ENCODE measurements around a stretch of chr17.

DNA sequence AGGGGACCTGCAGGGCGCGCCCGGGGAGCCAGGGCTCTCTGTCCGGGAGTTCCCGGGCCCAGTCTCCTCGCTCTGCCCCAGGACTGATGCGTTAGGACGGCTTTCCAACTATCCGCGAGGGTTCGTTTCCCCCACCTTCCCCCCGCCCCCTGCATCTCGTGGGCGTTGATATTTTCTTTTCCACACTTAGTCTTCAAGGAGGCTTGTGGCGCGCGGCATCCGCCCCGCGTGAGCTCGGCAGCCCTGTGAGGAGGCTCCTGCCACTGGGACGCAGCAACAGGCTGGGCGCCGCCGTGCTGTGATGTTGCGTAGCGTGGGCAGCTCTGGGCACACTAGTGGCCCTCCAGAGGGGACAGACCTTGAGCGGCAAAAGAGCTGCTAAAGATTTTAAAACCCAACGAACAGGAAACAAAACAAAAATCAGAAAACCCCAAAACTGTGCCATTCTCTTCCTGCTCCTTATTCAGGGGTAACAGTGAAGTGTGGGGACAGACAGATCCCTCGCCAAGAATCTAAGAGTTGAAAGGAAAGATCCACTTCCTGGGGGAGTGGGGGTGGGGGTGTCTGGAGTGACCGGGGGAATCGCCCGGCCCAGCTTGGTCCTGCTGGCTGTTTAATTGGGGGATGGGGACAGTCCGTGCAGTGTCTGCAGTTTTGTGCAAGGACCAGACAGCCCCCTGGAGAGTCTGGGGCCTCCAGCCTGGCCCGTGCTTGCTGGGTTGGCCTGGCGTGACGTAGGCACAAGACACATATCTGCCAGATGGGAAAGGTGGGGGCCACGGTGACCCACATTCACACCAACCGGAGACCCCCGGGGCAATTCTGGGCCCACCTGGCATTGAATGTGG lies 1.0 kb downstream of the MRC2 start:
- RRBS = 24% methylated on average over 4 of the region's 40 CpGs

DNA sequence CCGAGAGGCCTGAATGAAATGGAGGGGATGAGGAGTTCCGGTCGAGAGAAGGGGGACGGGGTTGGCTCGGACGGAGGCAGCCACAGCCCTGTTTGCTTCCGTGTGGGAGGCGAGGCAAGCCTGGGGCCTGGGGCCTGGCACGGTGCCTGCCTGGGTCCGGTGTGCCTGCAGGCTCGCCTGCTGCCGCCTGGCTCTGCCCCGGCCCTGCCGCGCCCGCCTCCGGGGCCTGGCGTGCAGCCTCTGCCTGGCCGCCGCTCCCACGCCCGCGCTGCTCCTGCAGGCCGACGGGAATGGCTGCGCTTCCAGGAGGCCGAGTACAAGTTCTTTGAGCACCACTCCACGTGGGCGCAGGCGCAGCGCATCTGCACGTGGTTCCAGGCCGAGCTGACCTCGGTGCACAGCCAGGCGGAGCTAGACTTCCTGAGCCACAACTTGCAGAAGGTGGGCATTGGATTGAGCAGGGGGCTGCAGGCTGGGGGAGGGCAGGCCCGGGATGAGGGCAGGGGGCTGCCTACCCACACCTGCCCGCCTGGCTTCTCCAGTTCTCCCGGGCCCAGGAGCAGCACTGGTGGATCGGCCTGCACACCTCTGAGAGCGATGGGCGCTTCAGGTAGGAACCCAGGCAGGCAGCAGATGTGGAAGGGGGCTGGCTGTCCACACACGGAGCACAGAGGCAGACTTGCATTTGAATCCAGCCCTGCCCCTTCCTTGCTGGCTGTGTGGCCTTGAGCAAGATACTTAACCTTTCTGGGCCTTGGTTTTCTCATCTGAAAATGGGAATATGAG lies 53.2 kb downstream of the MRC2 start:
- RRBS = 64% methylated on average over 7 of the region's 42 CpGs

DNA sequence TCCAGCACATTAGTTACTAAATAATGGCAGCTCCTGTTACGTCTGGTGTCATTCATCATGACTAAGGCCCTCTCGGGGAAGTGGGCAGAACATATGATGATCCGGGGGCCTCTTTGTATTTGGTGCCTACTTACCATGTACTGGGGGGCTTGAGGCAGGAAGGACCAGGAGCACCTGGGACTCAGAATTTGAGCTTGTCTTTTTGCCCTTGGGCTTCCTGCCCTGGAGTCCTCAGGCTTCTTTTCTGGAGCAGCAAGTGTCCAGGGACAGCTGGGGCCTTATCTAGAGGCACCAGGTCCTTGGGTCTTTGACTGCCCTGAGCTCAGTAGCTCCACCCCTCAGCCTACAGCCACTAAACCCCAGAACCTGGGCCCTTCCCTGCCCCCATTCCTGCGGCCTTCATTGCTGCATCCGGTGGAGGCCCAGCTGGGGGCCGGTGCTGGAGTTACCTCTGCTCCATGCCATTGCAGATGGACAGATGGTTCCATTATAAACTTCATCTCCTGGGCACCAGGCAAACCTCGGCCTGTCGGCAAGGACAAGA lies 54.0 kb downstream of the MRC2 start:
- RRBS = no CpG with 5 or more reads among the region's 8 CpGs

DNA sequence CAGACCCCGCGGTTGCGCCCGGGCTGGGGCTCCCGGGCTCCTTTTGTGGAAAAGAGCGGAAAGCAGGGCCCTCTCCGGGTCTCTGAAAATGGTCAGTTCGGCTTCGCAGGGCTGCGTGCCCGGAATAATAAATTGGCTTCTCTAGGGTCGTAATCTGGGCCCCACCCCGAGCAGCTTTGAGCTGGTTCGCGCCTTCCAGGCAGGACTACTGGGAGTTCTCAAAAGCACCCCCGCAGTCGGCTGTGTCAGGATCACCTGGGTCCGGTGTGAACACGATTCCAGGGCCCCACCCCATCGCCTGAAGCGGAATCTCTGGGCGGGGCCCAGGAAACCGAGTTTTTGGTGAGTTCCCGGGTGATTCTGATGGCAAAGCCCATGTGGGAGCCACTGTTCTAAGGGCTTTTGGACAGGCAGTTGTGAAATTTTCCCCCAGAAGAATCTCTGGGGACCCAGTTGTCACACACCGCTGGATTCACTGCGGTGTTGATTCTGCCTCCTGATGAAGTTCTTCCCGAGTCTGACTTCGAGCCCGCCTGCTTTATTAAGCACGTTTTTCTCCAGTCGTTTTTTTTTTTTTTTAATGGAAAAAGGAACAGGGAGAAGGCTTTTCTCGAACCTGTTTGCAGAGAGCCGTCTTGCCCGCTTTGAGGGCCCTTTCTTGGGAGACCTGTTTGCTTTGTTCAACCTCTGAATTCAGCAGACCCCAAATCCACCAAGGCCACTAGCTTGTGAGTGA lies 77.1 kb downstream of the MRC2 start:
- RRBS = 9% methylated on average over 13 of the region's 34 CpGs

- RRBS = no CpG with 5 or more reads among the region's 18 CpGs
These were observed 16.4 kb downstream of the MARCHF10 start for GRCh38 chr17:62791261-62792488.

- RRBS = no CpG with 5 or more reads among the region's 19 CpGs
These were observed 23.9 kb downstream of the CYB561 start for GRCh38 chr17:63421919-63422990.

DNA sequence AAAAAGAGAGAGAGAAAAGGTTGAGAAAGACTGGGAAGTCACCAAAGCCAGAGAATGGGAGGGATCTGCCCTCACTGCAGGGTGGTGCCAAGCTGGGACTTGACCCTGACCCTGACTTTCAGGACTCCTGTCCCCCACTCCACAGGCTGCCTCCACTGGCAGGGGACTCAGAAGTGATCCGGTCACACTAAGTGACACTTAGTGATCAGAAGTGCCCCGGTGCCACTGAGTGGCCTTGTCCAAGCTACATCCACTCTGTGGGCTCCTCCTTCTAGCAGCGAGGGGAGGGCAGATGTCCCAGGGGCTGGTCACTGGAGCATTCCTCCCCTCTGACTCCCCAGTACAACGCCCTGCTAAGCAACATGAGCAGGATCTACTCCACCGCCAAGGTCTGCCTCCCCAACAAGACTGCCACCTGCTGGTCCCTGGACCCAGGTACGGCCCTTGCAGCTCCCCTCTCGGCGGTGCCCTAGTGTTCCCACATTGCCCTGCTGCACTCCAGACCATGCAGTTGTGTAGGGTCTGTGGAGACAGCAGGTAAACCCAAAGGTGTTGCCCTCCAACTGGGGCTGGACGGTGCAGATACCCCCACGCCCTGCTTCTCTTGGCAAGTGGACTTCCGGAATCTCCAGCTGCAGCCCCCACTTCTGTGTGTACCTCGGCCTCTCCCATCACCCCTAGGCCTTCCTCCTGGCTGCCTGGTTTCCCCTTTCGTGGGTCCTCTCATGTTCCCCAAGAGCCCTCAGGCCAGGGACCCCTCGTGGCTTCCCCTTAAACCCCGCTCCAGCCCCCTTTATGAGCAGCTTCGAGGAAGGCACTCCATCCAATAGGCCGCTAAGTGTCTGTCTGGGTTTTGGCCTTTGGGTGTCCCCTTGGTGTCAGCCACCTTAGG lies 2.1 kb downstream of the ACE start:
- RRBS = 50% methylated on average over 2 of the region's 17 CpGs

- RRBS = no CpG with 5 or more reads among the region's 3 CpGs
These were observed 2.7 kb upstream of the KCNH6 start for GRCh38 chr17:63520438-63520913.

- RRBS = 4% methylated on average over 34 of the region's 60 CpGs
These were observed 788 bp upstream of the LIMD2 start for GRCh38 chr17:63700629-63701197.

DNA sequence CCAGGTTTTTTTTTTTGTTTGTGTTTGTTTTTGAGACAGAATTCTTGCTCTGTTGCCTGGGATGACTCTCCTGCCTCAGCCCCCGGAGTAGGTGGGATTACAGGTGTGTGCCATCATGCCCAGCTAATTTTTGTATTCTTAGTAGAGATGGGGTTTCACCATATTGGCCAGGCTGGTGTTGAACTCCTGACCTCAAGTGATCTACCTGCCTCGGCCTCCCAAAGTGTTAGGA lies 6.5 kb upstream of the STRADA start:
- RRBS = no CpG with 5 or more reads among the region's 2 CpGs

- RRBS = no CpG with 5 or more reads among the region's 2 CpGs
These were observed 39.4 kb upstream of the ICAM2 start for GRCh38 chr17:64059922-64060132.

- RRBS = no CpG with 5 or more reads among the region's 11 CpGs
These were observed 46.5 kb downstream of the TEX2 start for GRCh38 chr17:64216304-64217121.

GRCh38 chr17:64323030-64323229 lies 59.9 kb upstream of the TEX2 start:
- RRBS = no CpG with 5 or more reads among the region's 2 CpGs

GRCh38 chr17:64380876-64381529 lies 9.7 kb downstream of the PECAM1 start:
- RRBS = no CpG with 5 or more reads among the region's 3 CpGs

DNA sequence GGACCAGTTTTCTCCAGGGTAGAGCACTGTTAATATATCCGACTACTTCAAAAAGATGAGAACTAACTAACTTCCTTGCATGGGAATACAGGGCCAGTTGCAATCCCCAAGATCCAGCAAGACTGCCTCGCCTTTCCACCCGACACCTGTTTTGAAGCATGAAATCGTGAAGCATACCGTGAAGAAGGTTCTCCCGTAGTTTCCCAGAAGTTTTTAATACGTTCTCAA lies 710 bp downstream of the POLG2 start:
- RRBS = no CpG with 5 or more reads among the region's 7 CpGs

DNA sequence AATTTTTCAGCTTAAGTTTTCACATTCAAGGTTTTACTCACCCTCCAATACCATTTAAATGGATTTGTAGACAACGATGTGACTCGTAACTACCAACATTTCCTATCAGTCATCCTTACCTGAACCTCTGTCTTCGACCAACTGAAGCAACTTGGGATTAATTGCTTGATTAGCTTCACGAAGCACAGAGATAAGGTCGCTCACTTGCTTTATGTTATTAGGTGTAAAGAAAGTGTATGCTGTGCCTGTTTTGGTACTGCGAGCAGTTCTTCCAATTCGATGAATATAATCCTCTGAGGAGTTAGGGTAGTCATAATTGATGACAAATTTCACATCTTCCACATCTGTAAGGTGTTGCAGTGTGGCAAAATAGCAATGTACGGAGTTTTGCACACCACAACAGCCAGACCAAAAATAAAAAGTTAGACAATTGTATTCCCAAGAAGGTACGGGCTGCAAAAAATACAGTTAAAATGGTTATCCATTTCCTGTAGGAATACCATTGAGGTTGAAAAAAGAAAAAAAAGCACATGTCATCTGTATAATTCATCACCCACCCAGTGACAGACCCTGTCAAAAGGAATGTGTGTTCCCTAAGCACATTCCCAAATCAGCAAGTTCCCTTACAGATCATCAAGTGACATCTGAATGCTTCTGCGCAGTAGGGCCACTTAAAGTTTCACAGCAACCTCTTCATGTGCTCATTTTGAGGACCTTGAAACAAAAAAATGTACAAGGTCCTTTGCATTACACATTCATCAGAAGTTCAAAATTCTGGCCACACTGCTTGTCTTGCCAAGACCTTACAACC lies 3.8 kb upstream of the POLG2 start:
- RRBS = no CpG with 5 or more reads among the region's 10 CpGs

- RRBS = no CpG with 5 or more reads among the region's 3 CpGs
These were observed 65.9 kb downstream of the CEP95 start for GRCh38 chr17:64572483-64573292.

DNA sequence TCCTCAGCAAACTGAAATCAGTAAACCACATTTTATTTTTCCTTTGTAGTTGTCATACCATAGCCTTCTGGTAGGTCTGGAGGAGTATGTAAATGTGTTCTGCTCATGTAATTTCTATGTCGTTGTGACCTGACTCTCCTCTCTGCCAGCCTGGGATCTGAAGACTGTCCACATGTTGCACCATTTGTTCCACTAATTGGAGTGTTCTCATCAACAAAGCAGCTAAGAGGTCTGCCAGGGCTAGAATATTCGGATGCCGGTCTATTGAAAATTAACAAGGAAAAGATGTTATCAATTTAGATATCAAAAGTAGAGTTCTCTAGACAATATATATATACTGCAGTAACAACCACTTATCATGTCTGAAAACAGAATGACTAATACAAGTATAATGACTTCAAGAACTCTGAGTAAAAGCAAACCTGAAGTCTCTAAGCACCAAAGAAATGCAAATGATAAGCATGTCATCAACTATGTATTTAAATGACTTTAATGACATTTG lies 74.0 kb downstream of the CEP95 start:
- RRBS = no CpG with 5 or more reads among the region's 3 CpGs

GRCh38 chr17:64585836-64586445 lies 76.2 kb downstream of the SMURF2 start:
- RRBS = no CpG with 5 or more reads among the region's 7 CpGs

- RRBS = no CpG with 5 or more reads among the region's 12 CpGs
These were observed 44.9 kb upstream of the SMURF2 start for GRCh38 chr17:64706809-64707619.

All from GM06990 (cell line).